Measurements from ENCODE around the genes RASSF6, PPBP and G3BP2.

DNA sequence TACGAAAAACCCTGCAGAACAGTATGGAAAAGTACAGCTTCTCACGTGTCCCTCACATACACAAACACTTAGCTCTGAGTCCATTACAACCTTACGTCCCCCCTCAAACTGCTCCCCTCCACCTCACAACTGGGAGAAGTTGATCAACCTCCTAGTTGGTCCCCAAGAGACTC, 1.0 kb downstream of the ANKRD17 start:
- PRO-cap, result no peak
- RAMPAGE, long total RNA, result no peak

DNA sequence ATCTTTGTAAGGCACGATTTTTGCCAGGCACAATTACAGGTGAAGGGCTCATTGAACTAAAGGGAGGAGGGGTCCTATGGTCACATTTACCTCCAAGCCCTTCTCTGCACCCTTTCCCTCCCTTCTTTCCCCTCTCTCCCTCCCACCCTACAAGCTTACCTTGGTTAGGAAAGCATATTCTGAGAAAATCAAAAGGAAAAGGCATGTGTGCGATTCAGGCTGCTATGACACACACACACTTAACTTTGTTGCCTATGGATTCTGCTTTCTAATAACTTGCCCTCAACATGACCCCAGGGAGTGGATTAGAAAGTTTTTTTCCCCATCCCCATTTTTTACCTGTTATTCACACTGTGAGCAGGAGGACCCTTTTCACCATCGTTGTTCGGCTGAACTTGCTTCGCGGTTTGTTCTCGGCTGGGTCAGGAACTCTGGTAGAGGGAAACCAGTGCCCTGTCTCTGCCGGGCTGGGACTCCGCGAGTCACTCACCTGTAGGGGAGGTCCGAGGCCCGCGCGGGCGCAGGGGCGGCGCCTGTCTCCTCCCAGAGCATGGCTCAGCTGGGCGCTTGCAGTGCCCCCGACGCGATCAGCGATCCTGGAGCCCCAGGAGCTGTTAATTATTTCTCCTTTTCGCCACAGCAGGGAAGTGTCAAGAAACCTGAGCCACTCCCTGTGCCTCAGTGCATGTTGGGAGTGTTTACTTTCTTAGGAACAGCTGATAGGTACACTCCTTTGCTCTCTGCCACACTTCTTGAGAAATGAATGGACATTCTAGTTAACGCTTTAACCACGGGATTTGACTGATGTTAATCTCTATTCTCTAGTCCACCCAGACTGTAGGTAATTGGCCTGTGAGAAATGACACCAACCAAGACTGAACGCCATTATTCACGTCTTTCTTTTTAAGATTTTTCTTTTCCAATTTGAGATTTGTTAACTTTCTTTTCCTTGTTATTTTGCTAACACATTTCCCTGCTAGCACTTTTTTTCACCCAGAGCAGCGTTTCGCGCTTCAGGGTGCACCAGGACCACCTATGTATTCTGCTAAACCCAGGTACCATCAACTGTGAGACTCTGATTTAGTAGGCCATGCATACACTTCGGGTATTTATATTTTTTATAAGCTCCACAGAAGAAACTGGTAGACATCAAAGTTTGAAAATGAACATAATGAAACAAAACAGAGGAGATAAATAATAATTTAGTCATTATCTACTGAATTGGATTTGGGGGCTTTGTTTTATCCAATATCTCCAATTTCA, at the start of gene RASSF6:
Gene RASSF6 (minus strand): TSS at position 488 of the 1,263 bp plus-strand sequence.
- PRO-cap, result no peak
- RAMPAGE, long total RNA, result no peak

DNA sequence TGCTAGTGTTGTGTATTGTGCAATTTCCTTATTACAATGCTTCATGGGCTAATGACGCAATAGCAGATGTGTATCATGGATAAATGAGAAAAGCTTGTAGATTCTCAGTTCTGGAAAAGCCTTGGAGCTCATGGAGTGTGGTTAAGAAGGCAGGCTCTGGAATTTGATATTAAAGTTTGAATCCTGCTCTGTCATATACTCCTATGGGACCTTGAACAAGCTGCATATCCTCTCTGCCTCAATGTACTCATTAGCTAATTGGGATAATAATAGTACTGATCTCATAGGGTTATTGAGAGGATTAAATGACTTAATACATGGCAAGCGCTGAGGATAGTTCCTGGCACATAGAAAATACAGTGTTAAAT, 18.8 kb upstream of the CXCL8 start:
- PRO-cap, result no peak
- RAMPAGE, long total RNA, result no peak

- PRO-cap, result no peak
- RAMPAGE, long total RNA, result no peak
Measured at GRCh38 chr4:73855485-73855812, 2.4 kb downstream of the PF4V1 start.

GRCh38 chr4:73987922-73988566, at the start of gene PPBP:
Gene PPBP, minus strand, starts transcription at chr4:73988190.
- PRO-cap, result no peak
- RAMPAGE, long total RNA, result no peak

- PRO-cap, result no peak
- RAMPAGE, long total RNA, result no peak
Measured at GRCh38 chr4:74015945-74016398, 17.5 kb upstream of the CXCL5 start.

DNA sequence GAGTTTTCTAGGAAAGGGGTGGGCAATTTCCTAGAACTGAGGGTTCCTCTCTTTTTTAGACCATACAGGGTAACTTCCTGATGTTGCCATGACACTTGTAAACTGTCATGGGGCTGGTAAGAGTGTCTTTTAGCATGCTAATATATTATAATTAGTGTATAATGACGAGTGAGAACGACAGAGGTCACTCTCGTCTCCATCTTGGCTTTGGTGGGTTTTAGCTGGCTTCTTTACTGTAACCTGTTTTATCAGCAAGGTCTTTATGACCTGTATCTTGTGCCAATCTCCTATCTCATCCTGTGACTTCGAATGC, 2.7 kb downstream of the CXCL2 start:
- PRO-cap, result no peak
- RAMPAGE, long total RNA, result no peak

- PRO-cap, result no peak
- RAMPAGE, long total RNA, result no peak
Measured at GRCh38 chr4:74103906-74104344, 4.9 kb upstream of the CXCL2 start.

GRCh38 chr4:74161262-74161962, 3.5 kb downstream of the MTHFD2L start:
- PRO-cap, result no peak
- RAMPAGE, long total RNA, result no peak

DNA sequence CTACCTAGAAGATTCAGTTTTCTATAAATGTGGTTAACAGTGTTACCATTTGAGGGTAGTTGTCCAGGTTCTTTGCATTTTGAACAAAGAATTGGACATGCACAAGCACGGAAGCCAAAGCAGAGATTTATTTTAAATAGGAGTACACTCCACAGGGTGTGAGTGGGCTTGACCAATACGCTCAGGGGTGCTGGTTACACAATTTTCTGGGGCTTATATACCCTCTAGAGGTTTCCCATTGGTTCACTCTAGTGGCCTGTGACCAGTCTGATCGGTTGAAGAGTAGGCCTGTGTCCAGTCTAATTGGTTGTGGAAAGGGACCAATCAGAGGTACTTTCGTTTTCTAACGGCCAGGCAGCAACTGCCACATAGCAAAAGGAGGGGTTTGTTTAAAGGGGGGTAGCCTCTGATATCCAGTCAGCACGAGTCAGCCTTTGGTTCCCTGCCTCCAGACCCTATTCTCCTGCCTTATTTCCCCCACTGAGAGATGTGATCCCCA, 11.4 kb upstream of the AREG start:
- PRO-cap, result no peak
- RAMPAGE, long total RNA, result no peak

DNA sequence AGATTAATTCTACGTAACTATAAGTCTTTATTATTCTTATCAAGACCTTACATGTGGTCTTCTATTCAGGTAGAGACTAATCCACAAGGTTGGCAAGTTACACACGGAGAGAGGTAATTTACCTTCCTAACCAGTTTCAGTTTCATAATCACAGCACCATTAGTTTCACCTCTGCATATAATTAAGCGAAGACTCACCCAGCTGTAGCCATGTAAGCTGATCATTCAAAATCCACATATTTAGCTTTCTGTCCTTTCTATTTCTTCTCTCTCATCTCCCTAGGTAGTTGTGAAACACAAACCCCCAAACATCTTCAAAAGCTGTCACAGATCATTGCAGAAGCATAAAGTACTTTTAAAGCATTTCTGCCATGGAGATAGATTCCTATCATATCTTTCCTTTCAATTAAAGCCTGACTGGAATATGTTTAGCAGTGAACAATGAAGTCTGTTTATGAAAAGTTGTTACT, 78.5 kb downstream of the BTC start:
- PRO-cap, result no peak
- RAMPAGE, long total RNA, result no peak

- PRO-cap, result no peak
- RAMPAGE, long total RNA, result no peak
Measured at GRCh38 chr4:75051648-75052129, 118.8 kb downstream of the PARM1 start.

DNA sequence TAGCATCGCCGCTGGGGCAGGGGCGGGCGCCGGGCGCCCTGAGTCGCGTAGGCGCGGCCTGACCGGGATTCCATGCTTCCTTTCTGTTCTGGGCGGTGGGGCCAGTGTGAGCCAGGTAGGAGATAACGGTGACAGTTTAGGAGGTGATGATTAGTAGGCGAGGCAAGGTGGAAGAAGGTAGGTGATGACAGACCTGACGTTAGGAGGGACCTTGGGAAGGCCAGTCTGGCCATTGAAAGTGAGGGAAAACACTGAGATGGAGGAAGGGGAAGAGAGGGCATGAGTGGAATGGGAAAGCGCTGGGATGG, 457 bp upstream of the CDKL2 start:
- PRO-cap, result no peak
- RAMPAGE, long total RNA, result no peak

GRCh38 chr4:75673003-75674016, at the start of gene G3BP2:
Gene G3BP2, minus strand, starts transcription at chr4:75673411.
- PRO-cap, result unidirectional peak, minus-strand start at chr4:75673371; unidirectional peak, minus-strand start at chr4:75673440
- RAMPAGE, long total RNA, result start-site peak on the minus strand at chr4:75673084-75673141, 77 and 87 reads in 2 replicates; start-site peak on the minus strand at chr4:75673298-75673436, 973 and 391 reads in 2 replicates

- PRO-cap, result no peak
- RAMPAGE, long total RNA, result no peak
Measured at GRCh38 chr4:75723906-75724281, 483 bp upstream of the USO1 start.

- PRO-cap, result no peak
- RAMPAGE, long total RNA, result no peak
Measured at GRCh38 chr4:75726143-75726749, 1.9 kb downstream of the USO1 start.

- PRO-cap, result no peak
- RAMPAGE, long total RNA, result no peak
Measured at GRCh38 chr4:75841688-75842482, 60.4 kb downstream of the PPEF2 start.

DNA sequence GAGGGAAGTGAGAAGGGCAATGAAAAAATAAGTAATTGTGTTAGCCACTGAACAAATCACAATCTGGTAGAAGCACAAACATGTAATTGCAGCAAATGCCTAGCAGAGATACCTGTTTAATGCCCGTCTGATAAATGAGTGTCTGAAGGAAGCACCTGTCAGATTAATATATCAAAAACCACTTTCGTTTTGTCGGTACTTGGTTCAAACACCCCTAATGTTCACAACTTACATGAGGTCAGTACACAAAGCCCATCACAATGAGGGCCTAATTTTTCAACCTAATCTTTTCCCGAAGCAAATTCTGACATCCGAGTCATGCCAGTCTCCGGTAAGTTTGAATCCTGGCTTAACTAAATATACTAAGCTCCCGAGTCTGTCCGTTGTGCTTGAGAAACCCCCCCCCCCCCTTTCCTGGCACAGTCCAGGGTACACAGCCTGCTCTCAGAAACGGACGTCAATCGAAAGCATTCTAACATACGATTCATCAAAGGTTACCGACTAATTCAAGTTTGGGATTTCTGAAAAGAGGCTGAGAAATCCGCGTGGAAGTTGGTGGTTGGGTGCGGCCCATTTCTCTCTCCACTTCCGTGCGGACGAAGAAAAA, 764 bp downstream of the SDAD1 start:
- PRO-cap, result no peak
- RAMPAGE, long total RNA, result no peak

GRCh38 chr4:76011475-76012523, 4.5 kb upstream of the CXCL9 start:
- PRO-cap, result no peak
- RAMPAGE, long total RNA, result no peak

DNA sequence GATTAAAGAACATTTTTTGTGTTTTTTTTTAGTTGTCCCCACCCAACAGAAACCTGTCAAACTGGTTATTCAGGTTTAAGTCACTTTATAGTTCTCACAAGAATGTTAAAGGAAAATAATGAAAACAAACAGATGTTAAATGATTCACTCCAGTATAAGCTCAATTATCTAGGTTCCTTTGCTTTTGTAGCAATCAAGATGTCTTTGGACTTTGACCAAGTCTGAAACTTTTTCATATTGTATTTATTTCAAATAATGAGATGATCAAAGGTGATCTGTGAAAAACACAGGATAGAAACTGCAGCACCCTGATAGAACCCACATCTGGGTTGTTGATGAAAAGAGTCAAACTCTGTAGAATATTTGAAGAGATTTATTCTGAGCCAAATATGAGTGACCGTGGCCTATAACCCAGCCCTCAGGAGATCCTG, 15.4 kb upstream of the FAM47E start:
- PRO-cap, result no peak
- RAMPAGE, long total RNA, result no peak

Data from spinal cord (tissue), 3 donors.